Karpas-422 (cell line): ENCODE data around the genes TNFSF10, NCEH1 and NAALADL2.

DNA sequence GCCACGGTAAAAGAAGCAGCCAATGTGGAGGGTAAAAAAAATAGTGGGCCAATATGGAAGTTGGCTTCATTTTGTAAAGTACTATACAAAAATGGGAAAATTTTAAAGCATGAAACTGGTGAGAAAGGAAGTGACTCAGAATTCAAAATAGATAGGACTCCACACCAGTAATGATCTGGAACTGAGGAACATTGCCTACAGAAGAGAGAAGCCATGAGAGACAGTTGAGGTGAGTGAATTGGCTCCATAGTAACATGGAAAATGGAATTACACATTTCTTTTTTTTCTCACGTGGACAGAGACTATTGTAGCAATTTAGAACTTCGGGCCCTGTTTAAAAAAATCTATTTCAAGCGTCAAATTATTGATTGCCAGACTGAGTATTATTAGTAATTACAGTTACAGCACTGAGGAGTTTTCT, 109.0 kb downstream of the FNDC3B start:
- PRO-cap: no peak
- RAMPAGE, long total RNA: no peak

DNA sequence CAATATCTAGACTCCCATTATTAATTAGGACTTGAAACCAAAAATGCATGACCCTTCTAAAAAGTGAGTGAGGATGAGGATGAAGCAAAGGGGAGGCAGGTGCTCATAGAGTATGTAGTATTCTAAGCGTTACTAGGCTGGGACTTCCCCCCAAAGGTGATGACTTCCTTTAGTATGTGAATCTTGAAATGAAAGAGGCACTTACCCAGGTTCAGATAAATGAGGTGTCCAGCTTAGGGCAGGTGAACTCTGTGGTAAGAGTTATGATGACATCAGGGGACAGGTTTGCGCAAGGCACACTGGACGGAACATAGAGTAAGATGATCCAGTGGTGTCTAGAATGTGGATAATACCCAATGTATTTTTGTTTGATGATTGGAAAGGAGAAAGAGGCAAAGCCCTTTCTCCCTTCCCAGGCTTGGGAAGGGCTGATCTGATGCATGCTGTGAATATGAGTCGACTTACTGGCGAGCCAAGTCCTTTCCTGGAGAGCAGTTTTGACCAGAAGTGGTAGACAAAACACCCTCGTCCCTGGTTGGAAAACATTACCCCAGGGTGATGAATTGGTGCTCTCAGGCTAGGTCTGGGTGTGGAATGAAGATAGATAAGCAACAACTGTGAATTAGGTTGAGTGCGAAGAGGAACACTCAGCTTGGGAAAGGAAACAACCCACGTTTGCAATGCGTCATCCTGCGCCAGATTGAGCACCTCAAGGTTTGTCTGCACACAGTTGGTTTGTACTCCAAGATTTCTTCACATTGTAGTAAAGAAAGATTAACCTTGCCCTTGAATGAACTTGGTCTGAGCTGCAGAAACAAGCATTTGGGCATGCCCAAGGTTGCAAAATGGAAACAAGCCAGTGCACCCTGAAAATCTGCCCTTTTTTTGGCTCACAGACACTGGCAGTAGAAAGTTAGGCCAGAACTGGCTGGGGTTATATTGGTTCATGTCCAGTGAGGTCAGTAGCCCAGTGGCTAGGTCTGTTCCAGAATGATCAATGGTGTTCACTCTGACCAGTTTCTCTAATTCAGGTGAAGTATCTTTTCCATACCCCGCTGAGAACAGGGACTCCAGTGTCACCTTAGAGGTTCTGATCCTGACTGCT, 124.1 kb downstream of the GHSR start:
- PRO-cap: no peak
- RAMPAGE, long total RNA: no peak

- PRO-cap: no peak
- RAMPAGE, long total RNA: no peak
Observed at GRCh38 chr3:172402249-172402976, 45.8 kb downstream of the GHSR start.

- PRO-cap: no peak
- RAMPAGE, long total RNA: no peak
Observed at GRCh38 chr3:172522917-172523878, at the start of gene TNFSF10. Gene TNFSF10, minus strand, starts transcription at chr3:172523430.

DNA sequence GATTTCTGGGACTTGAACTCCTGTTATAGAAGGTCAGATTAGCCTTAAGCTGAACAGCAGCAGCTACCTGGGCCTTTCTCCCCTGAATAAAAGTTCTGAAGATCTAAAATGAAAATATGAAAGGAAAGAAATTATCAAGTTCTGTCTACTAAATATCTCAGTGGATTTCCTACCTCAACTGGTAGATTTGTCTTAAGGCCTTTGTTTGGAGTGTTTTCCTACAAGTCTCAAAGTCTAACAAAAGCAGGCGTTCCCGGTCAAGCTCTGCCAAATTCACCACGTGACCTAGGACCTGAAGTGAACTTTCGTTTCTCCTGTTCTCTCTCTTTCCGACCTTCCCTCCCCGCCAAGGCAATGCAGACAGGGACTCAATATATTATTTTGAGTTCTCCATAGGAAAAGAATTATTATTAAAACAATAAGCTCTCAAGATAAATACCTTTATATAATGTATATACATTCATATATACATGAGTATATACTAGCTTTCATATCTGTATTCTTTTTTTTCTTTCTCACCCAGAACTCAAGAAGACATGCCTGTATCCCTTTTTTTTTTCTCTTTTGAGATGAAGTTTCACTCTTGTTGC, 71.3 kb upstream of the TNFSF10 start:
- PRO-cap: no peak
- RAMPAGE, long total RNA: no peak

- PRO-cap: no peak
- RAMPAGE, long total RNA: no peak
Observed at GRCh38 chr3:172607098-172607676, 84.0 kb upstream of the TNFSF10 start.

DNA sequence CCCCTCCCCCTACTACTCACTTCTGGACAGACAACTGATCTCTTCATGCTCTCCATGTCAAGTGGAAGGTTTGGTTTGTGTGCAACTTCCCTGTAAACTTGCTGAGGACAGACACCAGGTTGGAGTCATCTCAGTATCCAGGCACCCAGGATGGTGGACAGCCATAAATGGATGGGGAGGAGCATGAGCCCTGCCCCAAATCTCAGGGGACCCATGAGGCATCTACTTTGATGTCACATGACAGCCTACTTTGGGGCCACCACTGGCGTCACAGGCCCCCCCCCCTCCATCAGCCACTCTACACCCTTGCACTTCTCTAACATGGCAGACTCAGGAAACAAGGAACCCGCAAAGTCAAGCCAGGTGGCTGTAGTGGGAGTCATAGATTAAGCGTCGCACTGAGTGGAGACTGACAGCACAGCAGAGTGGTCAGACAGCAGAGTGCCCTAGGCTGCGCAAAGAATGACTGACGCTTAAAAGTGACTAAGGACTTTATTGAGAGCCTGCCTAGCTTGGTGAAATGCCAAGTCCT, 30.4 kb downstream of the NCEH1 start:
- PRO-cap: no peak
- RAMPAGE, long total RNA: no peak

- PRO-cap: bidirectional peak, plus-strand start at chr3:172711225, minus-strand start at chr3:172711092
- RAMPAGE, long total RNA: no peak
Observed at GRCh38 chr3:172710638-172711802, at the start of gene NCEH1. Gene NCEH1, minus strand, starts transcription at chr3:172711067.

DNA sequence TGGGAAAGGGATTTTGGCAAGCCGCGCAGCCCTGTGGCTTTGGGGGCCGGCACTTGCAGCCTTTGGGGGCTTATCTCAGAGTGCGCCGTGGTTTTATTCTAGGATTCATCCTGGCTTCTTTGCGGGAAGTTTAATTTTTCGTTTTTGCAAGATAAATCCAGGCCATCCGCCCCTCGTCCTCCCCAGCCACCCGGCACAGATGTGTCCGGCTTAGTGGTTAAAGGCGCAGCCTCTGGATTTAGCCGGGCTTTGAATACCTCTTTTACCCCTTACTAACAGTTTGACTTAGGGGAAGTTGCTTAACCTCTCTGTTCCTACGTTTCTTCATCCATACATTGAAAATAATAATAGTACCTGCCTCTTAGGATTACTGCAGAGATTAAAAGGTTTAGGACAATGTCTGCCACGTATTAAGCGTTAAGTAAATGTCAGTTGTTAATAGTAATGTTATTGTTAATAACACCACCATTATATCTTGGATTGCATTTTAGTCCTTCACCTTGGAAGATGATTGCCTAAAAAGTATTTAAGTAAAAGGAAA, 680 bp downstream of the ECT2 start:
- PRO-cap: no peak
- RAMPAGE, long total RNA: no peak

GRCh38 chr3:172760072-172760363, 9.5 kb downstream of the ECT2 start:
- PRO-cap: no peak
- RAMPAGE, long total RNA: no peak

DNA sequence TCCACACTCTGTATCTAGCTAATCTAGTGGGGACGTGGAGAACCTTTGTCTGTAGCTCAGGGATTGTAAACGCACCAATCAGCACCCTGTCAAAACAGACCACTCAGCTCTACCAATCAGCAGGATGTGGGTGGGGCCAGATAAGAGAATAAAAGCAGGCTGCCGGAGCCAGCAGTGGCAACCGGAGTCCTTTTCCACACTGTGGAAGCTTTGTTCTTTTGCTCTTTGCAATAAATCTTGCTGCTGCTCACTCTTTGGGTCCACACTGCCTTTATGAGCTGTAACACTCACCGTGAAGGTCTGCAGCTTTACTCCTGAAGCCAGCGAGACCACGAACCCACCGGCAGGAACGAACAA, 116.8 kb downstream of the ECT2 start:
- PRO-cap: no peak
- RAMPAGE, long total RNA: no peak

DNA sequence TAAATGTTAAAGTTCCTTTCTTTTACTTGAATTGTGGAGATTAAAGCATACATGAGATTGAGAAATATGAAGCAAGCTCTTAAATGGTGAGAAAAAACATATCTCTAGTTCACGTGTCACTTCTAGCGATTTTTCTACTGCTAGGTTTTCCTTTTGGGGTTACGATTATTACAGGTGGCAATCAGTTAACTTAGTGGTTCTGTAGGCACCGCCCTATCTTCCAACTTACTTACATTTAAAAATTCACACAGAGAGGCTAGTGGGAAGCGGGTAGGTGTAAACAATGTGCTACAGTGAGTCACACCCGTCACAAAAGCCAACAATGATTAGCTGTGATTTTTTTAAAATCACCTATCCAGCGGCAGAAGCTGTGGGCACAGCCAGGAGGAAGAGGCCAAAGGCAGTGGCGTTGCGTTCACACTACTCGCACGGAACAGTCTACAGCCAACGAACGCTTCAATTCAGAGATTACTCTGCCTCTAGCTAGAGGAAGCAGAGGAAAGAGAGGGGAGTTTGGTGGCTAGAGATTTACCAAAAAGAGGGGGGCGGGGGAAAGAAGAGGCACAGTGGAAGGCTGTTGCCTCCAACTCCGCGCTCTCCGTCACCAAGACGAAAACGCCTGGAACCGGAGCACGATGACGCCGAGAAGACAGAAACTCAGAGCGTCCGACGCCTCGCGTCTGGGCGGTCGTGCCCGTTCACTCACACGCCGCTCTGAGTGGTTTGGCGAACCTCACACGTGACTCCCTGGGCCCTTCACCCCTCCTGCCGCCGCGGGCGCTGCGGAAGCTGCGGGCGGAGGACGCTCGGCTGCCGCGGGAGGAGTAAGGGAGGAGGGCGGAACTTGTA, 2.4 kb upstream of the NLGN1 start:
- PRO-cap: no peak
- RAMPAGE, long total RNA: no peak

GRCh38 chr3:173584398-173585062, 187.0 kb downstream of the NLGN1 start:
- PRO-cap: no peak
- RAMPAGE, long total RNA: no peak

- PRO-cap: no peak
- RAMPAGE, long total RNA: no peak
Observed at GRCh38 chr3:174858828-174859710, at the start of gene NAALADL2. Gene NAALADL2, plus strand, starts transcription at chr3:174859334.

DNA sequence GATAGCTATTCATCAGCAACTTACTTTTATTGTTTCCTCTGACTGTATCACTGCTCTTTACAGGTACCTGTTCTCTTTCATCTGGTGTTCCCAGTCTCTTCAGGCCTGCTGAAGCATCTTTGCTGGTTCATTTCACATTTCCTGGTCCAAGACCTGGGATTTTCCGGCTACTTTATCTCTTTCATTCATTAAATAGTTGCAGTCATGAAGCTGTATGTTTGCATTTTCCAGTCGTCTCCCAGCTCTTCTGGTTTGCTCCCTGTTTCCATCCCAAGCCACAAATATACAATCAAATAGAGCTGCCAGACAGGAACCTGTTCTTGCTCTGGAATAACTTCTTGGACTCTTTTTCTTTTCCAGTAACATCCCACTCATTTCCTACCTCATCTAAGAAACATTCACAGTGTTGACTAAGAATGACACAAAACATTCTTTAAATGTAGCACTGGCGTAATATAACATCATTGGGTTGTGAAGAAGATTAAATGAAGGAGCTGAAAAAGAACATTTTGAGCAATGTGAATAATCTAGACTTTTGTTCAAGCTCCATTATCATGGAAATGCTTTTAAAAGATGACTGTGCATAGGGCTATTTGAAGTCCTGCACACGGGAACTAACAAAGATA, 573.8 kb downstream of the NAALADL2 start:
- PRO-cap: no peak
- RAMPAGE, long total RNA: no peak

GRCh38 chr3:175777599-175778031, 918.5 kb downstream of the NAALADL2 start:
- PRO-cap: no peak
- RAMPAGE, long total RNA: no peak

DNA sequence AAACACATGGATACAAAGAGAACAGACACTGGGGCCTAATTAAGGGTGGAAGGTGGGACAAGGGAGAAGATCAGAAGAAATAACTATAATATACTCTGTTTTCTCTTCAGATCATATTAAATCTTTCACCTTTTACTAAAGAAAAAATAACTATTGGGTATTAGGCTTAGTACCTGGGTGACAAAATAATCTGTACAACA, 313.6 kb downstream of the TBL1XR1 start:
- PRO-cap: no peak
- RAMPAGE, long total RNA: no peak

GRCh38 chr3:177026230-177027011, 170.9 kb downstream of the TBL1XR1 start:
- PRO-cap: no peak
- RAMPAGE, long total RNA: no peak

GRCh38 chr3:177190570-177191698, 6.3 kb downstream of the TBL1XR1 start:
- PRO-cap: no peak
- RAMPAGE, long total RNA: no peak

DNA sequence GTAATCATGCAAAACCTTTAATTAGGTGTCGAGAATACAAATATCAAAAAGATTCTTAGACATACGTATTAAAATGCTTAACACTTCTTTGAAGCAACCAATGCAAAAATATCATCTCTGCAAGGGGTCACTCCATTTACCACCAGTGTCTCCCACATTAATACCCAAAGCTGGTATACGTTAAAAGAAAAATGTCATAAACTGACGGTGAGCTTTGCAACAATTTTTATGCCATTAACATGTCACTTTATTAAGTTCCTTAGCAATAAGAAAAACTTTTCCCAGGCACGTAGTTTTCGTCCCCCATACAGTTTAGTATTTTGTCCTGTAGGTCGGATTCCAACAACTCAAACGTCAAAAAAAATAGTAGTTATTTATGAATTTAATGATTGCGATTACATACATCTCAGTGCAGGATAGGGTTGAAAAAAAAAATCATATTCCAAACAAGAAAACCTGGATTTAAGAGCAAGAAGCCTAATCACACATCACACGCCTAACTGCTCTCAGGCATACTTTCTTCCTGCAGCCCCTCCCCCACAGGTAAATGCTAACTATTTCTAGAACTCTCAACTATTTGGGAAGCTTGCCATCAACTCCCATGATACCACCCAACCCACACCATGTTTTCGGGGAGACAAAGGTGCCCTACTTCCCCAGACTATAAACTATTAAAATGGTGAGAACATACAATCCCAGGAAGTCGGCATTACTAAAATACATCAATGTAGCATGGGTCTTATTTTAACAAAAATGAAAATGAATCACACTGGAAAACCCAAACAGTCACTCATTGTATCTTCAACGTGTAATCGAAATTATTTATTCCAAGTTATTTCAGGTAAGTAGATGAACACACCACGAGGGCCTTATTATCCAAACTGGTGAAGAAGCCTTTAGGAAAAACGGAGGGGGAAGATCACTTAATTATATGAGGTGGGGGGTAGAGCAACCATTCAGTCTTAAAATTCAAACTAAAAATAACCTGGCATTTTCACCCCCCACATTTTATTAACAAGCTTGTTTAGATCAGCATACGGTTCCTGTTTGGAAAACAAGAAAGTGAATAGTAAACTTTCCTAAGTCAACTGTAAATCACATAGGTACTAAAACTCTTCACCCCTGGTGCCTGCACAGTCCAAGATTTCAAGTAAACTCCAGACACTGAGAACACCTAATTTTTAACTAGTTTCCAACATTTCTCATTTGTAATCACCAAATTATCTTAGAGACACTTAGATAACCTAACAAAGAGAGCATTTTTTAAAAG, 2.1 kb downstream of the TBL1XR1 start:
- PRO-cap: no peak
- RAMPAGE, long total RNA: no peak